RPMI7951 (cell line): ENCODE measurements around the genes ZNF35 and CCR9.

- RAMPAGE, long total RNA, result no peak
Observed at GRCh38 chr3:43996615-43997454, 244.9 kb upstream of the TOPAZ1 start.

DNA sequence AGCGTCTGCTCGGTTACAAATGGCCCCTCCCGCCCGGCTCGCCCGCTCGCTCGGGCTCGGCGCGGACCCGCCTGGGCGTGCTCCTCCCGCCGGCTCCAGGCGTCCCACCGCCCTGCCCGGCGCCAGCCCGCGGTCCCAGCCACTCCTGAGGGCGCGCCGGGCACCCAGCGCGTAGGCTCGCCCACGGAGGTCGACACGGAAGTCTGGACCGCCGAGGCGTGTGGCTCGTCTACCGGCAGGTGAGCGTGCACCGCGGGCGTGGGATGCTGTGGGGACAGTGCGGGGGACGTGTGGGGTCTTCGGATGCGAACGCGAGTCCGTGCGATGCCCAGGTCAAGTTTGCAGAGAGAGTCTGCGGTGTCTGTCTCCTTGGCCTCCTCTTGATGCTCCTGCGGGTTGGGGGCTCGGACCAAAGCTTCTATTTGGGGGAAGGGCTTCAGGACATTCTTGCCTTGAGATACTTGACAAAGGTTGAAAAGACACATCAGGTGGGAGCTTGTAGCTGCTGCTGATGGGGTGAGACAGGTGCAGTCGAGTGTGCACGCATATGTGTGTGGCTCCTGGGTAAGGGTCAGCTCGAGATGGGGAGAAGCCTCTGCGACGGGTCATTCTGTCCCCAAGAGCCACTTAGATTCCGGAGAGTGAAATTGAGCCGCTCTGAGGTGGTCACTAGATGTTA, 242.3 kb upstream of the TOPAZ1 start:
- RAMPAGE, long total RNA, result no peak

DNA sequence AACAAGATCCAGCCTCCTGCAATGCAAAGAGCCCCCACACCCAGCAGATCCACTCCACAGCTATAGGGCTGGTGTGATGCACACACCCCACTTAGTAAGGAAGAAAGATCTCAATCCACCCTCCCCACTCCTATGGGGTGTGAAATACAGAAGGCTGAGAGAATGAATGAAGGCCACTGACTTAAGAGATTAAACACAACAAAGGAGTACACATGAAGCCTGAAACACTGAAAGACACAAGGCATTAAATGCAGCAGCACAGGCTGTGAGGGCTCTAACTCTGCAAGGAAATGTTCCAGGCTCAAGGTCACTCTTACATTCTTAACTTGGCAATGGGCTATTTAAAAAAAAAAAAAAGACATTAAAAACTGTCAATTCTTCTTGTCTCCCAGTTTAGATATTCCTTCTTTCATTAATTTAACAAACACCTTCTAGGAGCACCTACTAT, 32.2 kb upstream of the ZNF445 start:
- RAMPAGE, long total RNA, result no peak

DNA sequence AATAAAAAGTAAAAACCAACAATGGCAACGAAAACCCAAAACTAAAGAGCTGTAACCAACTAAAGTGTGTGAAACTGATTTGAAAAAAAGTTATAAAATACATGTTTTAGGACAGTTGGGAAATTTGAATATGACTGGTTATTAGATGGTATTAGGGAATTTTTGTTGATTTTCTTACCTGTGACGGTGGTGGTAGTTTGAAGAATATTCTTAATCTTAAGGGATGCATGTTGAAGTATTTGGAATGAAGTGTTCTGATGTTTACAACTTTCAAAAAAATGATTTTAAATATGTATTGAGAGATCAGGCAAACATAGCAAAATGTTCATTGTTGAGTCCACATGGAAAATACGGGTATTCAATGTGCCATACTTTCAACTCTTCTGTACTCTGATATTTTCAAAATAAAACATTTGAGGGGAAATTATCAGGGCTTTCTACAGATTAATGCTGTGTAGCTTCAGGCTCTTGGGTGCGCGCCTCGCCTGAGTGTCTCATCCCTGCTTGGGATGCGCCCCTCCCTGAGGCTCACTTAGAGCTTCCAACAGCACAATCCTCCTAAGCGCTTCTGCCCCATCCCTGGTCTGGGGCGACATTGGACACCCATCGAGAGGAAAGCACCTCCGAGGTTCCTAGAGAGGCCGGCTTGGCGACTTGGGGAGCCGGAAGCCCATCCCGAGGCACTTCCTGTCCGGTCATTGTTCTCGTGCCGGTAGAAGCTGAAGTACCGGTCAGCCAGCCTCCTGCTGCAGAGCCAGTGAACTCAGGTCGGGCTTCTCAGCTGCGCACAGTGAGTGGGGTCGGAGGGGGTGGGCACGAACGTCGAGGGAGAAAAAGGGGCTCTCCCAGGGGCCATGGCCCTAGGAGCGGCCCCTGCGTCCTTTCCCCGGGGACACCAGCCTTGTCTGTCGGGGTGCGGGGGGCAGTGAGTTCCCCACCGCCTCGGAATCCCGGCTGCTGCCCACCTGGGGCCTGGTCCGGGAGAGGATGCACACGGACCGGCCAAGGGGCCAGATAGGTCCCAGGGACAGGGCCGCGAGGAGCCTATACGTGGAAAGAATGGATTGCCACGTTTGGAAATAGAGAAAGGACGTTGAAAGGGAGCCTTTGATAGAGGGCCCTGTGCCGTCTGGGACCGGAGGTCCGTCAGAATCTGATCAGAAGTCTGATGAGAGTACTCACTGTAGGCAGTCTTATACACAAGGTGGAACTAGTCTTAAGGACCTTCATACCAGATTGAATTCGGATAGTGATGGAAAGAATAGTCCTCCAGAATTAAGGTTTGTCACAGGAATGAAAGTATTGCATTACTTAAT, at the start of gene ZNF35:
Gene ZNF35 (plus strand): TSS at position 688 of the 1,316 bp plus-strand sequence.
- RAMPAGE, long total RNA, result no peak

GRCh38 chr3:44838084-44838606, 23.6 kb upstream of the TMEM42 start:
- RAMPAGE, long total RNA, result no peak

GRCh38 chr3:45045341-45045791, 19.3 kb downstream of the CLEC3B start:
- RAMPAGE, long total RNA, result no peak

DNA sequence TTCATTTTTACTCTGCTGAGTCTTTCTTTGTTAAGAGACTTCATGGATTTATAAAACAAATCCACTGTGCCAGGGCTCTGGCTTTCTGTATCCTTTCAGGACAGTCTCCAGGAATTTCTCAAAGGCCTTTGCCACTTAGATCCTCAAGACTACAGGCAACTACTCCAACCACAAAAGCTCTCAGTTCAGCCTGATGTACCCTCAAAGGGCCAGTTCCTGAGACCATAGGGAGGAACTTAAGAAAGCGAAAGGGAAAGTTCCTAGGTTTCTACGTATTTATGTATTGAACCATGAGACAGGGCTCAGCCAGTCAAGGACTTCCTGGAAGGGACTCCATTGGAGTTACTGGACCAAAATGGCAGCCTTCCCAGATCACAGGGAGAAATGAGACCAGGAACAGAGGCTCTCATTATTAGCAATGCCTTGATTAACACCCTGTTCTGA, 1.9 kb downstream of the CDCP1 start:
- RAMPAGE, long total RNA, result no peak

DNA sequence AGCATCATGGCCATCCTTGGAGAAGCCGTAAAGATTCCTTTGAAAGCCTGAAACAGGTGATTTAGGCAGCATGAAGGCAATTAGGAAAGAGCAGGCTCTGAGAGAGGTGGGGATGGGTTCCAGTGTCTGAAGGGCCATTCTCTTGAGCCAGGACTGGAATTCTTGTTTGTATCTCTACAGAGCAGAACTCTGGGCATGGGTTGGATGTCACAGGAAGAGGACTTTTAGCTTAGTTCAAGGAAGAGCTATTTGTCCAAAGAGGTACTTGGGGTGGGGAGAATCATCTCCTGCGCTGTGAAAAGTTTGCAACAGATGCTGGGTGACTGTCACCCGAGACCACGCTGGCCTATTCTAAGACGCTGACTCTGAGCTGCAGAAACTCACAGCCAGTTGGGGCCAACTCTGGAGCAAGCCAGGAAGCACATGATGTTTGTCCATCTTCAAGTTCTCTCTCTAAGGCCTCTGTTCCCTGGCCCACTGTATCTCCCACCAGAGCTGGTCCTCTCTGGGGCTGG, 17.8 kb upstream of the CDCP1 start:
- RAMPAGE, long total RNA, result no peak

- RAMPAGE, long total RNA, result no peak
Observed at GRCh38 chr3:45166647-45167936, 20.9 kb upstream of the CDCP1 start.

DNA sequence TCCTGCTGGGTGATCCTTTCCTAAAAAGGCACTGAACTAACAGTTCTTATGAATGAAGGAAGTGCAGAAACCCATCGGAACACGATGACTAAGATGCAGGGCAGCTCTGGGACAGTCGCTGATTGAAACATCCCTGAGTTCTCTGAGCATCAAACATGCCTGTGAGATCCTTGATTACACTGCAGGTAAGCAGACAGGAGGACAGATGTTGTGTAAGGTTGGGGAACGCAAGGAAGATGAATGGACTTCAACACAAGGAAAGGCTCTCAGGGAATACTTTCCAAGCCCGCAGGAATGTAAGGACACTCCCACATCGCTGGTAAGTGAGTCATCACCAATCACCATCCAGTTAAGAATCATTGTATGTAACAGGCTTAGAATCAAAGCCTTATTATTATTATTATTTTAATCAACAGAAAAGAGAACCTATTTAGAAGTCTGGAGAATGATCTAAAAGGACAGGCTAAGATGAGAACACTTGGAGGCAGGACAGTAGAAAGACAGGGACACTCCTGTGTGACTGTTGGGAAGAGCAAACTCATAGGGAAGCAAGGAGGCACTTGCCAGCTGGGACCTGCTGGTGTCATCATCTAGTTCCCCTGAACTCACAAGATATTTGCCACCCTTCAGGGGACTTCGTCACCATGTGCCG, 26.1 kb downstream of the TMEM158 start:
- RAMPAGE, long total RNA, result no peak

DNA sequence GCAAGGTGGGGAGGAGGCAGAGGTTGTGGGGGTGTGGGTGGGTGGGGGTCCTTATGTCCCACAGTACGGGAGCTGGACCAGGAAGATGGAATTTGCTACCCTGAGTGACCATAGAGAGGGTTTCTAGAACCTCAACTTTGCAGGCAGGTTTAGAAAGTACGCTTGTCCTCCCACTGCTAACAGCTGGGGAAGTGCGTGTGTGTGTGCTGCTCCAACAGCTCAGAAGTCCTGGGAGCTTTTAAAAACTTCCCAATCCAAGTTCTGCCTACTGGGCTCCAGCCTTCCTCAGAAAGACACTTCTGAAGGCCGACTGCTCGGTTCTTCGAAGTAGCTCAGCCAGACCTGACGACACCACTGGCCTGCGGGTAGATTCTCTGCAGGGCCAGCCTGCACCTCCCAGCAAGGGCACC, 15.8 kb downstream of the TMEM158 start:
- RAMPAGE, long total RNA, result no peak

GRCh38 chr3:45567463-45568137, 27.0 kb upstream of the LIMD1 start:
- RAMPAGE, long total RNA, result no peak

DNA sequence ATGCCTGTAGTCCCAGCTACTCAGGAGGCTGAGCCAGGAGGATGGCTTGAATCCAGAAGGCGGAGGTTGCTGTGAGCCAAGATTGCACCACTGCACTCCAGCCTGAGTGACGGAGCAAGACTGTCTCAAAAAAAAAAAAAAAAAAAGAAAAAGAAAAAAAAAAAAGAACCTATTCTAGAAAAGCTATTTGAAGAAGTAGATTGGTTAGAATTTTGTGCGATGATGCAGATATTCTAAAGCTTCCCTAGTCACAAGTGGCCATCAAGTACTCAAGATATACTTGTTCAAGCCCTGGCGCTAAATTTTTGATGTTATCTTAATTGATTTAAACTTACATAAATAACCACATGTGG, 35.4 kb upstream of the SACM1L start:
- RAMPAGE, long total RNA, result no peak

DNA sequence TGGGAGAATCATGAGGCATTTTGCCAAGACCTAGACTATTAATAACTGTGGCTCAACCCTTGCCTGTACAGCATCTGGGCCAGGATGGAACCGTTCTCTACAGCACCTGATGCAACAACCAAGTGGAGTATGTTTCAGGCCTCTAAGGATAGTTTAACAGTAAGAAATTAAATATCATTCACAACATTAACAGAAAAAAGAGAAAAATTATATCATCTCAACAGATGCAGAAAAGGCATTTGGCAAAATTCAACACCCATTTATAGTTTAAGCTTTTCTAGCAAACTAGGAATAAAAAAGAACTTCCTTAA, 20.3 kb upstream of the SLC6A20 start:
- RAMPAGE, long total RNA, result no peak

GRCh38 chr3:45886001-45886798, at the start of gene CCR9:
Gene CCR9, plus strand, starts transcription at chr3:45886543.
- RAMPAGE, long total RNA, result no peak

DNA sequence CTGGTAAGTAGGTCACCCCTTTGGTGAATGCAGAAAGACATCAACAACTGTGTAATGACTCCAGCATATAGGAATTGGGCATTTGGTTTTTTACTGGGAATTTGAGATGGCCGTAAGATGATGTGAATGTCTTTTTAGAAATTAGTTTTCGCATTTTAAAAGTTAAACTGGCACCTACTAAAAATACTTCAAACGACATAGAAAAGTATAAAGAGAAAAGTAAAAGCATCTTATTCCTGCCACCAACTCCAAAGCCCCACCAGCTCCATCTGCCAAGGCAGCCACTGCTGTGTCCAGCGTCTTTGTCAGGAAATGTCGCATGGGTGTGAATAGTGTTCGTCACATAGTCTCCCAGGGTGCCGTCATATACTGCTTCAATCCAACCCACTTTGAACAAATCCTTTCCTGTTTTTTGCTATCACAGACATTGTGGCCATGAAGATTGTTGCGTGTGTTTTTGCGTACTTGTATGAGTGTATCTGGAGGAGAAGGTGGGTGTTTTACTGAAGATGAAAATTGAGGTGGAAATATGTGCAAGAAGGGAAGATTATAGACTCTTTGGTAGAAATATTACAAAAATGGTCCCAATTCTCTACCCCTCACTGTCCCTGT, 25.5 kb downstream of the CCR9 start:
- RAMPAGE, long total RNA, result no peak

GRCh38 chr3:45988876-45989254, 6.8 kb downstream of the FYCO1 start:
- RAMPAGE, long total RNA, result no peak

GRCh38 chr3:46089086-46090052, 62.1 kb upstream of the XCR1 start:
- RAMPAGE, long total RNA, result no peak

DNA sequence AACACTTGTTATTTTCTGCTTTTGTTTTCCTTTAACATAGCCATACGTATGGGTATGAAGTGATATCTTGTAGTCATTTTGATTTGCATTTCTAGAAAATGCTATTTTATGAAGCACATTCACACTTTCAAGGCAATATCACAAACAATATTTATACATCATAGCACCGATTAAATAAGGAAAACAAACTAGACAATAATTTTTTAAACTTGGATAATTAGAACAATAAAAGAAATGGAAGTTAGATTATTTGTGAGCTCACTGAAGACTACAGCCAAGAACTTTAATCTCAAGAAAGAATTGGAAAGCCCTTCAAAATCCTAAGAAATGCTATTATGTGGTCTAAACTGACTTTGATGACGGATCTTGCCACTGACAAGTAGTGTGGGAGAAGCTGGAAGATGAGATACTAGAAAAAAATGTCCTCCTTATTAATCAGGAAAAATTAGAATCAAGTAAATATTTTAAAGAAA, 15.3 kb downstream of the RTP3 start:
- RAMPAGE, long total RNA, result no peak

- RAMPAGE, long total RNA, result no peak
Observed at GRCh38 chr3:46549188-46549929, 16.7 kb downstream of the LRRC2 start.